ENCODE measurements around a stretch of chr21.

- PRO-cap, 2 experiments = no peak in any of the 2 experiments
These were observed 8.2 kb downstream of the PTTG1IP start for GRCh38 chr21:44865289-44865682.

- PRO-cap, 2 experiments = no peak in any of the 2 experiments
These were observed 6.9 kb downstream of the PTTG1IP start for GRCh38 chr21:44866338-44867244.

DNA sequence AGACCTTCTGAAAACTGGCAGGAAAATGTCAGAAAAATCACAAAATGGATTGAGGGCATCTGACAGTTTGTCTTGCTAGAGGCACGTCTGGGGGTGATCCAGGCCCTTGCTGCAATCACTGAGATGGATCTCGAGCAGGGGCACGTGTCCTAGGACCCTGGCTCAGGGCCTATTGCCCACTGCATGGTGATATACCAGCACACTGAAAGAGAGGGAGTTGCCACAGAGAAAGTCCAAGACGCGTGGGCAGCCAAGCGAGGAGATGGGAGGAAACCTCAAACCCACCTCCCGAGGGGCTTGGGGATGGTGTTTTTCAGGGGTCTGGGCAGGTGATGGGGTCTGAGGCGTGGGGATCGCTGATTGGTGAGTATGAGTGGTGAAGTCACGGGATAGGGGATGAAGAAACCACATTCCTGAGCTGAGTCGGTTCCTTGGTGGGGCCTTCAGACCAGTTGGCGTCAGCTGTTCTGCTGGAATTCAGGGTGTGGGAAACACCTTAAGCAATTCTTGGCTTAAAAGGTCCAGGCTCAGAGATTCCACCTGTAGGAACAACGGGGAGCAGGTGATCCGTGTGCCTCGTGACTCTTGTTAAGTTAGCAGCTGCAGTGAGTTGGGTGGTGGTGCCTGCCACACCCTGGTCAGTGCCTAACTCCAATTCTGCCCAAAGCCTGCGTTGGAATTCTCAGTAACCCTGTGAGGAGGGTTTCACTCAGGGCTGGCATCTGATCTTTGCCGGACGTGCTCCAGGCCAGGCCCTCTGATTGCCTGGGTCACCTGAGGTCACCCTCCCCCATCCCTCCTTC lies 8.8 kb upstream of the PTTG1IP start:
- PRO-cap, 2 experiments = no peak in any of the 2 experiments

DNA sequence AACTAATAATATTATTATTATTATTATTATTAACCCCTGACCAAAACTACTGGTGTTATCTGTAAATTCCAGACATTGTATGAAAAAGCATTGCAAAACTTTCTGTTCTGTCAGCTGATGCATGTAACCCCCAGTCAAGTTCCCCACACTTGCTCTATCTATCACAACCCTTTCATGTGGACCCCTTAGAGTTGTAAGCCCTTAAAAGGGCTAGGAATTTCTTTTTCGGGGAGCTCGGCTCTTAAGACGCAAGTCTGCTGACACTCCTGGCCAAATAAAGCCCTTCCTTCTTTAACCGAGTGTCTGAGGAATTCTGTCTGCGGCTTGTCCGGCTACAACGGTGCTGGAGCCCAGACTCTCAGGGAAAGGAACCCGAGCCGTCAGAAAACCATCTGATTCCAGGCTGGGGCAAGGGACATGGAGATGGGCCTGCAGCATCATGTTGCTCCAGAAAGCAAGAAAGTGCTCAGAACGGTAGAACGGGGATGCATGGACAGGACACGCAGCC lies 12.3 kb downstream of the ITGB2 start:
- PRO-cap, 2 experiments = no peak in any of the 2 experiments

- PRO-cap, 2 experiments = peak in 2 of 2 experiments; most common plus-strand start chr21:44948055 (in 1); most common minus-strand start chr21:44948010 (in 2)
These were observed 8.1 kb downstream of the SLX9 start for GRCh38 chr21:44947825-44948513.

GRCh38 chr21:44957897-44958998 lies 18.4 kb downstream of the SLX9 start:
- PRO-cap, 2 experiments = peak in 2 of 2 experiments; most common plus-strand start chr21:44958905 (in 2); most common minus-strand start chr21:44958736 (in 1)

DNA sequence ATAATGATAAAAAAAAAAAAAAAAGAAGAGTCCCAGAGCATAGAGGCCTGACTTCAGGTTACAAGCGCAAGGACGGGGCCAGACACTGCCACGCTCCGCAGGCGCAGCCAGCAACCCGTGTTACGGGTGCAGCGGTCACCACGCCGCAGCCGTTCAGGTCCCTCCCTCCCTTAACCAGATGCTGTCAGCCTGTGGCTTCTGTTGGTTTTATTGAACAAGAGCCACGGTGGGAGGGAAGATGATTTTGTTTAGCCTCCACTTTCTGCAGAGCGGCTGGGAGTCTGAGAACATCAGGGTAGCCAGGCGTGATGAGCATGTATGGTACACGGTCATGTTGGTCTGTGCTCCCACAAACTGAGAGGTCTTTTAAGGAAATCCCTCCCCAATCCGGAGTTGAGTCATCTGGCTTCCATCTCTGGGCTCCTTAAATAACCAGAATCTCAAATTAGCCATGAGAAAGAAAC lies 18.5 kb upstream of the ADARB1 start:
- PRO-cap, 2 experiments = no peak in any of the 2 experiments

- PRO-cap, 2 experiments = no peak in any of the 2 experiments
These were observed 84.7 kb downstream of the ADARB1 start for GRCh38 chr21:45159092-45159468.

- PRO-cap, 2 experiments = no peak in any of the 2 experiments
These were observed 89.8 kb downstream of the ADARB1 start for GRCh38 chr21:45163976-45164737.

- PRO-cap, 2 experiments = no peak in any of the 2 experiments
These were observed 101.4 kb downstream of the ADARB1 start for GRCh38 chr21:45175447-45176553.

DNA sequence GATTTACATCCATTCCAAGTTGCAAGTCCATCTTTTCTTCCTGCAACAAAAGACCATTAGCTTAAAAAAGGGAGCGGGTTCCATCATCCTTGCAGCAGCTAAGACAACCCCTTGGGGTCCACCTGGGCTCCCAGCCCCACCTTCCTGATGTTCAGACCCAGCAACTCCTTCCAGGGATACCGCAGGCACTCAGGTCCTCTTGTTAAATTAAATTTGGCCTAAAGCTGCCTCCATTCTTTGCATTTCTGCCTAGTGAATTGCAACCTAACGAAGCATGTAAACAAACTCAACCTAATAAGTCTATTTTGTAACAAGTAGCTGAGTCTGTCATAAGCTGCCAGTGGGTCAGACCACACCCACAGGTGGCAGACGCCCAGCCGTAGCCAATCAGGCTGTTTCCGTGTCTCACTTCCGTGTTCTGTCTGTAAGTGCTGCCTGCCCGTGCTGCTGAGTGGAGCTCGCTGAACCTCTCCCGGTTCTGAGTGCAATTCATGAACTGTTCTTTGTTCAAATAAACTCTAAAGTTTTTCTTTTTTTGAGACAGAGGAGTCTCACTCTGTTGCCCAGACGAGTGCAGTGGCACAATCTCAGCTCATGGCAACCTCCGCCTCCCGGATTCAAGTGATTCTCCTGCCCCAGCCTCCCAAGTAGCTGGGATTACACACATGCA lies 25.2 kb downstream of the POFUT2 start:
- PRO-cap, 2 experiments = no peak in any of the 2 experiments

GRCh38 chr21:45290818-45291427 lies 3.2 kb upstream of the POFUT2 start:
- PRO-cap, 2 experiments = no peak in any of the 2 experiments

GRCh38 chr21:45299491-45300193 lies 11.9 kb upstream of the POFUT2 start:
- PRO-cap, 2 experiments = peak in 1 of 2 experiments; most common plus-strand start chr21:45299763 (in 1); most common minus-strand start chr21:45299734 (in 1)

GRCh38 chr21:45319470-45320306 lies 32.0 kb upstream of the POFUT2 start:
- PRO-cap, 2 experiments = peak in 2 of 2 experiments; most common plus-strand start chr21:45319844 (in 2); most common minus-strand start chr21:45319674 (in 2)

GRCh38 chr21:45324657-45325168 lies 37.0 kb upstream of the POFUT2 start:
- PRO-cap, 2 experiments = peak in 1 of 2 experiments; most common minus-strand start chr21:45324837 (in 1)

- PRO-cap, 2 experiments = no peak in any of the 2 experiments
These were observed 12.6 kb downstream of the COL18A1 start for GRCh38 chr21:45417452-45418158.

GRCh38 chr21:45420095-45421418 lies 15.6 kb downstream of the COL18A1 start:
- PRO-cap, 2 experiments = peak in 2 of 2 experiments; most common plus-strand start chr21:45420783 (in 2); most common minus-strand start chr21:45420170 (in 2)

DNA sequence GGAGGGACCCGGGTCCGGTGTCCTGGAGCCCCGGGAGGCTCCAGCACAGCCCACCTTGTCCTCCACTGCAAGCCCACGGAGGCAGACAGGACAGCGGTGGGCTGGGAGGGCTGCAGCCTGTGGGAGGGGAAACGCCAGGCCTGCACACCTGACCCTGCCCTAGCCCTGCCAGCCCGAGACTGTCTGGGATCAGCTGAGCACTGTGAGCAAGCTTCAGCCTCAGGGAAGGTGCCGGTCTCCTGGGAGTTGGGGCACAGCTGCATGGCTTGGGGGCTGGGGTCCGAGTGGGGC lies 53.6 kb downstream of the COL18A1 start:
- PRO-cap, 2 experiments = no peak in any of the 2 experiments

- PRO-cap, 2 experiments = no peak in any of the 2 experiments
These were observed 36.5 kb downstream of the SLC19A1 start for GRCh38 chr21:45505744-45506087.

DNA sequence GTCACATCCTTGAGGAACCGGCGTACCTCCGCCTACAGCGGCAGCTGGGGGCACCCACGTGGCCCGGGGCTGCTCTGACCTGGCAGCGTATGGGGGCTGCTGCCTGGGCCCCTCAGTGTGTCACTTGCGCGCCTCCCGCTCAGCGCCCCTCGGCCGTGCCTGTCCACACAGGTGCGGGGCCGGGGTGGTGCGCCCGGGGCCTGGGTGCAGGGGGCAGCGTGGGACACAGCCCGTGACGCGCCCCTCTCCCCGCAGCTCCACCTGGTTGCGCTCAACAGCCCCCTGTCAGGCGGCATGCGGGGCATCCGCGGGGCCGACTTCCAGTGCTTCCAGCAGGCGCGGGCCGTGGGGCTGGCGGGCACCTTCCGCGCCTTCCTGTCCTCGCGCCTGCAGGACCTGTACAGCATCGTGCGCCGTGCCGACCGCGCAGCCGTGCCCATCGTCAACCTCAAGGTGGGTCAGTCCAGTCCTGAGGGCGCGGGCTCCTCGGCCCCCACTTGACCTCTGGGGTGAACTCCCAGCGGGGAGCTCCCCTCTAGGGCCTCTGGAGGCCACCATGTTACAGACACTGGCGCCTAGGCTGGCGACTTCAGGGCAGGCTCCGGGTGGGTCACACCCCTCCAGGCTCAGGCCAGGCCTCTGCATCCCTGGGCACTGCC lies 32.3 kb downstream of the SLC19A1 start:
- PRO-cap, 2 experiments = no peak in any of the 2 experiments